GM12892 (cell line): Measurements from ENCODE around the genes MAGEC3, SPANXN3 and SPANXN2.

GRCh38 chrX:136063316-136063907 lies 78.2 kb downstream of the SLC9A6 start:
- RRBS: no CpG with 5 or more reads among the region's 6 CpGs

DNA sequence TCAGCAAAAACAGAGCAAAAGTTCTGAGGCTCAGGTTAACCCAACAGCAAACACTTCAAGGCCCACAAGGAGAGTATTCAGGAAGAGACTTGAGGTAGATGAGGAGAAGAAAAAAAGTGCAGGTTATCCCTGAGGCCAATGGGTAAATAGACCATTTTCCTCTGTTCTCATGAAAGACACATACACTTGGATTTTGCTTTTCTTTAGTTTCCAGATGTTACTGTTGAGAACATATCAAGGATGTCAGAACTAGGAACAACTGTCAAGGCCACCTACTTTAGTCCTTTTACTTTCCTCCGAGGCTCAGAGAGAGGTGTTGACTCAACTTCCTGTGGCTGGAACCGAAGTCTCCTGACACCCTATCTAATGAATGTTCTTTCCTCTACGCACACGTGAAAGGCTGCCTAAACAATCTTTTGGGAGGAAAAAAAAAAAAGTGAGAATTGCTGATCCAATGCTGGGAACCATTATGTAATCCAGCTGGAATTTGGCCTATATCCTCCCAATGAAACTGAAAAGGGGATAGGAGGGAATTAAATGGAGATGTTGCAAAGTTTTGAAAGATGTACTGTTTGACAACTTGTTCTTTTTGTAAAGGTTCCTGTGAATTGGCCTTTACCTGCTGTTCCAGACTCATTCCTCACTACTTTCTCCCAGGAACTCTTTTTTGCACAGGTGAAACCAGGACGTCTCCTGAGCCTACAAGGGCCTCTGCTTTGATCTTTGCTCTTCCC lies 8.3 kb upstream of the MAP7D3 start:
- RRBS: no CpG with 5 or more reads among the region's 5 CpGs

GRCh38 chrX:136662160-136662533 lies 14.2 kb downstream of the CD40LG start:
- RRBS: no CpG with 5 or more reads among the region's 3 CpGs

DNA sequence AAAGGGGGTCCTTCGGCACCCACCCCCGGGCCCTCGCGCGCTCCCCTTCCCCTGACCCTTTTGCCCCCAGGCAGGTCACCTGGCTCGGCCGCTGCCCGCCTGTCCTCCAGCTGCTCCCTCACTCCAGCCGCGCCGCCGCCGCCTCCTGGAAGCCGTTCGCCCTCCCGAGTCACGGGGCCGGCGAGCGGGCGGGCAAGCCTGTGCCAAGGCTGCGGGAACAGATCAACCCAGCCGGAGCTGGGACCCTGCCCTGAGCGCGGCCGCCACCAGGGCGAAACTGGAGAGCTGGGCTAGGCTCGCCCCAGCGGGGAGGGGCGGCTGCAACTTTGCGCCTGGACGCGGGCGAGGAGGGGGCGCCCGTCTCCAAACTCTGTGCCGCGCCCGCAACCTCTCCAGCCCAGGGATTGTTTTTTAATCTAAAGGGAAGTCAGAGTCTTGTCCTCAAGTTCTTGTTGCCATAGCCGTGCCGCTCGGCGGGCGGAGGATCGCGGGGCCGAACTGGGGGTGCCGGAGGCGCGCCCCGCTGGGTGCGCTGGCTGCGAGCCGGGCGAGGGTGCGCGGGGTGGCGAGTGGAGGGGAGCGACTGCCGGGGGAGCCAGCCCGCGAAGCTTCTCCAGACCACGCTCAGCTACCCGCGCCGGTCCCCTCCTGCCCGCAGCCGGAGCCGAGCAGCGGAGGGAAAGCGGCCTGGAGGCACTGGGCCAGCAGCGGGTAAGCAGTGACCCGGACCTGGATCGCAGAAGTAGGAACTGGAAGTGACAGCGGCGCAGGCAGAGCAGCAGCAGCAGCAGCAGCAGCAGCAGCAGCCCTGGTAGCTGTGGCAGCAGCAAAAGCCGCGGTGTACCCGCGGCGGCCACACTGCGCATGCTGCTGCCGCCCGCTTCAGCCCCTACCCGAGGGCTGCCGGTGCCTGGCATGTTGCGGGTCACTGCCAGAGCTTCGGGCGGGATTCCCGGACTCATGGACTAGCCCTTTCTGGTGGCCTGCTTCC lies 13.4 kb downstream of the ARHGEF6 start:
- RRBS: 29% methylated on average over 40 of the region's 90 CpGs

GRCh38 chrX:136868353-136869409 lies 11.8 kb downstream of the RBMX start:
- RRBS: no CpG with 5 or more reads among the region's 9 CpGs

GRCh38 chrX:138778441-138778749 lies 66.9 kb upstream of the FGF13 start:
- RRBS: no CpG with 5 or more reads among the region's 18 CpGs

GRCh38 chrX:139297888-139298135 lies 232.7 kb upstream of the F9 start:
- RRBS: no CpG with 5 or more reads among the region's 1 CpG

GRCh38 chrX:139691378-139691837 lies 16.6 kb downstream of the MCF2 start:
- RRBS: 21% methylated on average over 1 of the region's 25 CpGs

- RRBS: no CpG with 5 or more reads among the region's 20 CpGs
Measured at GRCh38 chrX:140783651-140784557, 218.5 kb upstream of the SPANXB1 start.

DNA sequence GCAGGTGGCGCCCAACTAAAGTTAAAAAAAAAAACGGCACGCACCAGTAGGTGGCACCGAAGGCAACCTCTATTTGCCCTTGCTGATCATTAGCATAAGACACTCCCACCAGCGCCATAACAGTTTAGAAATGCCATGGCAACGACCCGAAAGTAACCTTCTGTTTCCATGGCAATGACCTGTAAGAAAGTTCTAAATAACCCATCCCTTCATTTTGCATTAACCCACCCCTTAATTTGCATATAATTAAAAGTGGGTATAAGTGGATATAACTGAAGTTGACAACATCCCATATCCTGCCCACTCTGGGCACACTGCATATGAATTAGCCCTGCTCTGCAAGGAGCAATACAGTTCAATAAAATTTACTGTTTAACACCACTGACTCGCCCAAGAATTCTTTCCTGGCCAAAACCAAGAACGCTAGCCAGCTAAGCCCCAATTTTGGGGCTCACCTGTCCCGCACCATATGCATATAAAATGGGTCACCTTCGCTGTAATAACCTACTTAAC lies 83.8 kb upstream of the SPANXB1 start:
- RRBS: no CpG with 5 or more reads among the region's 11 CpGs

DNA sequence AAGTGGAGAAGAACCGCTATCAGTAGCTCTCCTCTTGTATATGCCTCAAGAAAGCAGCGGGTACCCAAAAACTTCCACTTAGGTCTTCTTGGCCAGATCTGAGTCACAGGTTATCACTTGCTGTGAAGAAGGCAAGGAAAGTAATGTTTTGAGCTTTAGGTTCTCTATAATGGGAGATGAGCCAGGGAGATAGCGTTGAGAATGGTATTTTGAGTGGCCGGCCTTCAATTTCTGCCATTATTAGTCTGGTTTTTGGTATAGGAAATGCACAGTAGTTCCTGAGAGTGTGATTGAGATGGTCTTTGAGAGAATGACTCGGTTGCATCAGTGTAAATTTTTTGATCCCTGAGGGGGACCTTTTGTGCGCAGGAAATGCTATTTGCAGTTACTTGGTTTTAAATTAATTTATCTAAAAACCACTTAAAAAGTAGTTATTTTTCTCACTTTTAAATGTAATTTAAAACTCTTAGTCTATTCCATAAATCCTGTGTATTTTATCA lies 57.2 kb upstream of the SPANXB1 start:
- RRBS: no CpG with 5 or more reads among the region's 6 CpGs

- RRBS: no CpG with 5 or more reads among the region's 2 CpGs
Measured at GRCh38 chrX:141837959-141838567, at the start of gene MAGEC3. TSS of gene MAGEC3 (plus strand) at chrX:141838316.

- RRBS: no CpG with 5 or more reads among the region's 2 CpGs
Measured at GRCh38 chrX:141846100-141846431, 8.0 kb downstream of the MAGEC3 start.

DNA sequence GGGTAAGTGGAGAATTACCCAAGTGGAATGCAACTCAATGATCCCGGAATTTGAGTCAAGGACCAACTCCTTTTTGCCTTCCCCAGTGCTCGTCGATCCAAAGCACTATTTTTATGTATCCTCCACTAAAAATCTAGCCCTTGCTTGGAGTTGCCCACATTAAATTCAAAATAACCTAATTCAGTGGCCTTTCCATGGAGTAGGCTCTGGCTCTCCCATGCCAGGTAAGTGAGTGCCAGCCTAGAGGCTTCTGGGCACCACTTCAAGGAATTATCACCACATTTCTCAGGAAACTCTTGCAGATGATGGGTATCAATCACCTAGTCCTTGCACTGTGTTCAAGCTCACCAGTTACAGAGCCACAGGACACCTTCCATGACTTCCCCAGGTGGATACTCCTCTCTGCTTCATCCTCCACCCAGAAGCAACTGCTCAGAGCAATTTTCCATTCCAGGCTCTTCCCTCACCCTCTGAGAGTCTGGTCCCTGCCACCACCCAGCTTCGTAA lies 3.5 kb downstream of the MAGEC2 start:
- RRBS: no CpG with 5 or more reads among the region's 4 CpGs

- RRBS: no CpG with 5 or more reads among the region's 1 CpG
Measured at GRCh38 chrX:143517383-143517583, at the start of gene SPANXN3. TSS of gene SPANXN3 (minus strand) at chrX:143517475.

DNA sequence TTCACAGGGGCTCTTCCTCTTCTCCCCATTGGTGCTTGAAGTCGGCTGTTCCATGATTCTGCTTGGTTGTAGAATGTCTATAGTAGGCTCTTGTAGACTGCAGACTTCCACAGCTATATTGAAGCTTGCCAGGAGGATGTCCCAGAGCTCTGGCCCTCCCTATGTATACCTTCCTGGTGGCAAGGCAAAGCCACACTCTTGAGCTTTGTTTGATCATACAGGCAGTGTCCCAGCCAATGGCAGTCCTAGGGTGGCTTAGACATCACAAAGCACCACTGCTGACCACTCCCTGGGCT lies at the start of gene SPANXN2:
SPANXN2 (minus strand) TSS at position 138 of the 296 bp plus-strand sequence.
- RRBS: no CpG with 5 or more reads among the region's 1 CpG

GRCh38 chrX:147875815-147876108 lies 36.0 kb upstream of the FMR1 start:
- RRBS: no CpG with 5 or more reads among the region's 1 CpG

GRCh38 chrX:148459157-148459751 lies 41.2 kb upstream of the AFF2 start:
- RRBS: no CpG with 5 or more reads among the region's 4 CpGs

DNA sequence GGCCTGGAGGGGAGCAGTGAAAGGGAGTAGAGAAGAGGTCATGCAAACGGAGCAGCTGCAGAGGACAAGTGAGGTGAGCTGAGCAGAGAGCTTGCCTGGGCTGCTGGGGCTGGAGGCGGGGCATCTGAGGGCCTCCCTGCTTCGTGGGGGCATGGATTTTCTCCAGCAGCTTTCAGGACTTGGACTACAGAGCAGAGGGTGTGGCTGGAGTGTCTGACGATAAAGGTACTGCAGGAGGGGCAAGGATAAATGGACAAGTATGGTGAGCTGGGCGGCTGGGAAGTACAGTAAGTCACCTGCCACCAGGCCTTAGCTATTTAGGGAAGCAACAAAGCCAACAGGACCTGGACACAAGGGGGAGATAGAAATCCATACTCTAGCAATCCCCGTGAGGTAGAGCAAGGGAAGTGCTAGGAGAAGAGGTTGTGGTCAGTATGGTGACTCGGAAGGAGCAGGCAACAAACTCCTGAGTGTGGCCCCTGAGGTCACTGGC lies 11.1 kb downstream of the IDS start:
- RRBS: no CpG with 5 or more reads among the region's 7 CpGs

DNA sequence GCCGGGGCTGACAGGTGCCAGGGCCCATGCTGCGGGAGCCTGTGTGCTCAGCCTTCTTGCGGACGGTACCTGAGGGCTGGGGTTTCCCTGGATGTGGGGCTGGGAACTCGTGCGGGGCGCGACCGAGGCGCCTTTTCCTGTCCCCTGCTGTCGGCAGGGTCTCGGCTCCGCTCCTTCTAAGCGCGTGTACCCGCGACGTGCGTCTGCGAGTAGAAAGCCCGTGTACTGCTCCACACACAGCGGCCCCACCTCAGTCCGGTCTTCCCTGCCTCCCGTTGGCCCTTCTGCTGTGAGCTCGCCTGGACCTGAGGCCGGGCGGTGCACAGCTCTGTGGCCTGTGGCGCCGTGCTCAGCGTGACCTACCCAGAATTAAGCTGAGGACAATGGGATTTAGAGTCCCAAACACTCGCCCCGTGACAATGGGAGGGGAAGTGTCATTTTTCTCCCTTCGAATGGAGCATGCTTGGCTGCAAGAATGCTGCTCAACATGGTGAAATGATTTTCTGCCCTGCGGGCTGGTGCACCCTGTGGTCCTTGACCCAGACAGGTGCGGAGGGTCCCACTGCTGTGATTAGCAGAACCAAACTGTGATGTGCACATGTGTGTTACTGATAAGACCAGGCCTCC lies 580 bp downstream of the EOLA1 start:
- RRBS: 26% methylated on average over 4 of the region's 35 CpGs